HEK293 (cell line): ENCODE measurements around the genes EBI3, UBXN6 and ARRDC5.

- PRO-cap = no peak
- RRBS, 2 experiments = no CpG with 5 or more reads among the region's 15 CpGs
Measured at GRCh38 chr19:4229041-4229667, at the start of gene EBI3. TSS of gene EBI3 (plus strand) at chr19:4229523.

GRCh38 chr19:4318989-4319849 is 14.8 kb downstream of the FSD1 start:
- PRO-cap = no peak
- RRBS, 2 experiments = no CpG with 5 or more reads among the region's 4 CpGs

DNA sequence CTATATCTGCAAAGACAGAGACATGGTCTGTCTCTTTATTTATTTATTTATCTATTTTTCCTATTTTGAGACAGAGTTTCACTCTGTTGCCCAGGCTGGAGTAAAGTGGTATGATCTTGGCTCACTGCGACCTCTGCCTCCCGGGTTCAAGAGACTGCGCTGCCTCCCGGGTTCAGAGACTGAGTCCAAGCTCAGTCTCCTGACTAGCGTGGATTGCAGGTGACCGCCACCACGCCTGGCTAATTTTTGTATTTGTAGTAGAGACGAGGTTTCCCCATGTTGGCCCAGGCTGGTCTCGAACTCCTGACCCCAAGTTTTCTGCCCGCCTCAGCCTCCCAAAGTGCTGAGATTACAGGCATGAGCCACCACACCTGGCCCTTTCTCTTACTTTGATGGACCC is 369 bp upstream of the STAP2 start:
- PRO-cap = no peak
- RRBS, 2 experiments = no CpG with 5 or more reads among the region's 10 CpGs

GRCh38 chr19:4360706-4361892 is 17.7 kb downstream of the MPND start:
- PRO-cap = bidirectional peak, plus-strand start at chr19:4360943, minus-strand start at chr19:4360653; bidirectional peak, plus-strand start at chr19:4361687, minus-strand start at chr19:4361690
- RRBS, 2 experiments = 34 to 51% methylated on average over 4 of the region's 59 CpGs

DNA sequence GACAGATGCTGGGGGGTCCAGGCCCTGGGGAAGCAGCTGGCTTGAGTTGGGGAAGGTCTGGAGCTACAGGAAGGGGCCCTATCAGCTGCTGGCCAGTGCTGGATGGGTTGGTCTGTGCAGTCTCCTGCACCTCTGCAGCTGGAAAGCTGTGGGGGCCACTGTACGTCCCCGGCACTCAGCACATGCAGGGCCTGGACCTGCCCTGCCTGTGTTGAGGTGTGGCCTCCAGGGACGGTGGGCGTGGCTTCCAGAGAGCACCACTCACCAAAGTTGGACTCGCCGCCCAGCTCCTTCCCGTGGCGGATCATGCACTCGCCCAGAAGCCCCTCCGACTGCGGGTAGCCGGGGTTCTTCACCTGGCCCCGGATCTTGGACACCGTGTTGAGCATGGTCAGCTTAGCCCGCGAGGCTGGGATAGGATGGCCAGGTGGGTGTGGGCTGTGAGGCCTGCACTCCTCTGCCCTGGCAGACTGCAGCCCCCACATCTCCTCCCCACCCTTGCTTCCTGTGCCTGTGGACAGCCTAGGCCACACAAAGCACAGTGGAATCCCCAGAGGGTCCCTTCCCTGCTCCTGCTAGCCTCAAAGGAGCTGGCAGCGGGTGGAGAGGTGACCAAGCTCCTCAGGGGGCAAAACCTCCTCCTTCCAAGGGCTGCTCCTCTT is 22.0 kb downstream of the MPND start:
- PRO-cap = no peak
- RRBS, 2 experiments = no CpG with 5 or more reads among the region's 17 CpGs

DNA sequence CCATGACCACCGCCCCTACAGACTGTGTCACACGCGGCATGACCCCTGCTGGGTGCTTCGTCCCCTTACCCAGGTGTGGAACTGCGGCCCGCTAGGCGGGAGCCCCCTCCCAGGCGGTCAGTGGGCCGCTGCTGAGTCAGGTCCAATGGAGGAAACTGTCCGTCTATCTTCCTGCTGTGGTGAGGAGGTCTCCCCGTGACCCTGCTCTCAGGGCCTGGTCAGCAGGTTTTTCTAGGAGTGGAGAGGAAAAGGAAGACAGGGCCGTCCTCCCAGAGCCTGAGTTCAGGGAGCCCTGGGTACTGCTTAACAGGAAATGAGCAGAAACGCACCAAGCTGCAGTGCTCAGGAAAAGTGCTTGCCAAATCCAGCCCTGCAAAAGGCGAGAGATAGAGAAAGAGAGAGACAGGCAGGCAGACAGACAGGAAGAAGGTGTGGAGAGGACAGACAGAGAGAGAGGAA is 10.3 kb downstream of the SH3GL1 start:
- PRO-cap = no peak
- RRBS, 2 experiments = no CpG with 5 or more reads among the region's 14 CpGs

DNA sequence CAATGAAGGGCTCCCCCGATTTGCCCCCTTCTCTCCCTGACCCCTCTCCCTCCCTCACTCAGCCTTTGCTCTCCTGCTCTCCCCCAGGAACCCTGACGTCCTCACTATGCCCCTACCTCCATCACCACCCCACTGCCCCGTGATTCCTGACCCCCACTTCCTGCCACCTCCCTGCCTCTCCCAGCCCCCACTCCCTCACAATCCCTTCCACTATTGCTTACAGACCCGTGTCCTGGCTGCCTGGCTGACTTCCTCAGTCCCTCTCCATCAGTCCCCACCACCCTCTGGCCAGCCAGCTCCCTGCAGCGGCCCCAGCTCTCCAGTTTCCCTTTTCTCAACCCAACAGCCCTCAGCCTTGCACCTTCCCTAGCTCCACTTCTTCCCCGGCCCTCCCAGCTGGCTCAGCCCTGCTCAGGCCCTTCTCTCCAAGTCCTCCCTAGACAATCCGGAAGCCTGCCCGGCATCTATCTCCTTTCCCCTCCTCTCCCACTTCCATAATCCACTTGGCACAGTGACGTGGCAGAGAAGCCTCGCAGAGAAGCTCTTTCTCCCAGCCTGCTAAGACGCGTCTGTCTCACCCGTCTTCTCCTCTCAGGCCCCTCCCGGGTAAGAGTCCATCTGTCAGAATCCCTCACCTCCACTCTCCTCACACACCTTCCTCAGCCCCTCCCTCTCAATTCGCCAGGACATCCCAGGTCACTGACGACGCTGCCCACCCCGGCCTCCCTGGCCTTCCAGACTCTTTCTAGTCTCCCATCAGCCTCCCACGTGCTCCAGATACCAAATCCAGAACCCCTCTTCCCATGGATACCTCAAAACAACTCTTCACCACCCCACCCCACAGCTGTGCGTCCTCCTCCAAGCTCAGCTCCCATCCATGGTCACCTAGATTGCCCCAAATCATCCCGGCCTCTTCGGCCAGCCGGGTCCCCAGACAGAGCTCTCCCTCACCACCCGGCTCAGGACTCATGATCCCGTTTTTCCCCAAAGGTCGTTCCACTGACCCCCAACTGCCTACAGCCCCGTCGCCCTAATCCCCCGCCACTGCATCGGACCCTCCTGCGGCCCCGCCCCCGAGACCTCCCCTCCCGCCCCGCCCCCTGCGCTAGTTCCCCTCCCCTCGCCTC is 989 bp downstream of the UBXN6 start:
- PRO-cap = bidirectional peak, plus-strand start outside the sequence, minus-strand start at position 1,048 of the sequence
- RRBS, 2 experiments = 21 to 39% methylated on average over 2 of the region's 37 CpGs

DNA sequence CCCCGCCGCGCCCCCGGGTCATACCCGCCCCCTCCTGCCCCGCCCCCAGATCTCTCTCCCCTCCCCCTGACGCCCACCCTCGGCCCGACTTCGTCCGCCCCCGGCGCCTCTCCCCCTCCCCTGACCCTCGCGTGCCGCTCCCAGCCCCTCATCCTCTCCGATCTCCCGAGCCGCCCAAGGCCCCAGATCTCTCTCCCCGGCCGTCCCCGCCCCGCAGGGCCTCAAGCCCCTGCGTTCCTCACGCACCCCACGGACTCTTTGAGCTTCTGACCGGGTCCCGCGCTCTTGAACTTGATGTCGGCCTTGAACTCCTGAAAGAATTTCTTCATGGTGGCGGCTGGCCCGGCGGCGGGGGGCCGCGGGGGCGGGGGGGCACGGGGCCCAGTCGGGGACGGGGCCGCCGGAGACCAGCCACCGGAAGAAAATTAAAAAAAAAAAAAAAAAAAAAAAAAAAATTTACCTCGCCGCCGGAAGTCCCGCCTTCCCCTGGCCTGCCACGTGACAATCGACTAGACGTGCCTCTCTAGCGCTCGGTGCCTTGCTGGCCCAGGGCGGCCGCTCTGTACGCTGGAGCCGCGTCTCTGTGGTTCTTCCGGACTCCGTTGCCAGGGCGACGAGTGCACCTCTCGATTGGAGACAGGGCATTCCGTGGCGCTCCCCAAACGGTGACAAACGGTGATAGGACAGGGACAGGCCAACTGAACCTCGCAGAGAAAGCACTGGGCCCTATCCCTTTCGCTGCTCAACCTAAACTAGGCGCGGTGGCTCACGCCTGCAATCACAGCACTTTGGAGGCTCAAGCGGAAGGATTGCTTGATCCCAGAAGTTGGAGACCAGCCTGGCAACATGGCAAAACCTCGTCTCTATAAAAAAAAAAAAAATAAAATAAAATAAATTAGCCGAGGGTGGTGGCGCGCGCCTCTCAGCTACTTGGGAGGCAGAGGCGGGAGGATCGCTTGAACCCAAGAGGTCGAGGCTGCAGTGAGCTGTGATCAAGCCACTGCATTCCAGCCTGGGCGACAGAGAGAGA is at the start of gene UBXN6:
Gene UBXN6, minus strand, starts transcription at position 426 of the 1,030 bp plus-strand sequence.
- PRO-cap = bidirectional peak, plus-strand start at position 151 of the sequence, minus-strand start outside the sequence; bidirectional peak, plus-strand start at position 661 of the sequence, minus-strand start at position 426 of the sequence
- RRBS, 2 experiments = 1 to 2% methylated on average over 23 to 32 of the region's 81 CpGs

GRCh38 chr19:4475138-4475817 is 3.2 kb downstream of the HDGFL2 start:
- PRO-cap = no peak
- RRBS, 2 experiments = no CpG with 5 or more reads among the region's 23 CpGs

GRCh38 chr19:4536640-4537255 is 1.7 kb upstream of the PLIN5 start:
- PRO-cap = no peak
- RRBS, 2 experiments = 66 to 68% methylated on average over 2 of the region's 10 CpGs

- PRO-cap = no peak
- RRBS, 2 experiments = no CpG with 5 or more reads among the region's 17 CpGs
Measured at GRCh38 chr19:4541397-4542021, 1.7 kb upstream of the LRG1 start.

DNA sequence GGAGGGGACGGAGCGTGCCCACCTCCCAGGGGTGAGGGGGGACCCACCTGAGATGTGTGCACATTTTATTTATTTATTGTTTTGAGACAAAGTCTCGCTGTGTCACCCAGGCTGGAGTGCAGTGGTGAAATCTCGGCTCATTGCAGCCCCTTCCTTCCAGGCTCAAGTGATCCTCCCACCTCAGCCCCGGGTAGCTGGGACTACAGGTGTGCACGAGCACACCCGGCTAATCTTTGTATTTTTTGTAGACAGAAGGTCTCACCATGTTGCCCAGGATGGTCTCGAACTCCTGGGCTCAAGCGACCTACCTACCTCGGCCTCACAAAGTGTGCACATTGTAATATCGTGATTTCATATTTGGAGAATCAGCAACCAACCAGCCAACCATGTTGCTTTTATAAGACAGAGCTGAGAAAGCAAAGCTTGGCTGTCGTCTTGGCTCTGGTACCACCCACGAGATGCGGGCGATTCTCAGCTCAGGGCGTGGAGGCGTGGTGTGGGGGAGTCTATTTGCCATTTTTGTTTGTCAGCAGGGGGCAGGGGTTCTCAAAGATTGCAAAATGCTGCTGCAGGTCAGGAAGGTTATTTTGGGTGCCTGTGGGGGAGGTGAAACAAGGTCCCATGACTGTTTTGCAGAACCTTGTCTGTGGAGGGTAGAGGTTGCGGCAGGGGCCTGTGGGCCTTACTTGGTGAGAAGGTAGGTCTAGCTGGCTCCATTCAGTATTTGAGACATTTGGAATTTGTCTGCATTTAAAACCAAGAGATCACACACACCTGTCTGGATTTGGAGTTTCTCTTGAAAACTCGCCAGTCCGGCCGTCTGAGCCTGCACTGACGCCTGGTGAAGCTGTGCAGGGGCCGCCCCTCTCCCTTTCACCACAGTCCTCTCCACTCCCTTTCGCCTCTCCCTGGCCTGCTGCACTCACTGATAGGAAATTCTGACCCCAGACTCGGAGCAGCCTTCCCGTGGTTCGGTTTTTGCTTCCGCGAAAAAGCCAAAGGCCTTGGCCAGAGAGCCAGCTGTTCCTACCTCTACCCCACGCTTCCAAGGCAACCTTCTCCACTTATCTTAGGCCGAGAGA is 15.3 kb downstream of the TNFAIP8L1 start:
- PRO-cap = no peak
- RRBS, 2 experiments = no CpG with 5 or more reads among the region's 31 CpGs

- PRO-cap = no peak
- RRBS, 2 experiments = 84 to 94% methylated on average over 2 of the region's 15 CpGs
Measured at GRCh38 chr19:4657386-4657951, 12.7 kb downstream of the MYDGF start.

DNA sequence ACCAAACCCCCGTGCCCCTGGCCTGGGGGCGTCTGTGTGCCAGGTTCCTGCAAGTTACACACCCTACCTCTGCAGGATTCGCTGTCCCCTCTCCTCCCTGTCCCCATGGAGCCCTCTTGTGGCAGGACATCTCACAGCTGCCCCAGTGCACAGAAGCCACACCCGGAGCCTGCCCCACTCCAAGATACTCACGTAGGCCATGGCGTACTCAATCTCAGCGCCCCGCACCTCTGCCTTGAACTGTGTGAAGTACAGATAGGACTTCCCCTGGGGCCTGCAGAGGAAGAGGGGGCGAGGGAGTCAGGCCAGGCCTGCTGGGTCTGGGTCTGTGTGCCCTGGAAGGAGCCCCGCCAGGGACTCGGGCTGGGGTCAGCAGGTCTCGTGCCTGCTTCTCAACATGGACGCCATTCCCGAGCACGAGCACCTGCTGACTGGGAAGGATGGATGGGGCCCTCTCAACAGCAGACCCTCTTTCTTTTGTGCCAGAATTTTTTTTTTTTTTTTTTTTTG is 9.6 kb downstream of the MYDGF start:
- PRO-cap = no peak
- RRBS, 2 experiments = no CpG with 5 or more reads among the region's 15 CpGs

DNA sequence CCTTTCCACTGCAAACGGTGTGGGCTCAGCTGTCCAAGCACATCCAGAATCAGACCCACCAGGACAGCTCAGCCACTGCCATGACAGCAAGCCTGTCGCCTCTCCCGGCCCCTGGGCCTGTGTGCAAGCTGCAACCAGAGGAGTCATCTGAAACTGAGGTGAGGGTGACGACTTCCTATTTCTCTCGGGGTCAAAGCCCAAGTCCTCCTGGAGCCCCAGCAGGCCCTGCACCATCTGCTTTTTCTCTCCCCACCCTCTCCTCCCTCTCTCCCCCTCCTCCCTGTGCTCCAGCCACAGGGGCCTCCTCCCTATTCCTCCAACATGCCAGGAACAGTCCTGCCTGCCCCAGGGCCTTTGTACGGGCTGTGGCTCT is 23.4 kb upstream of the MYDGF start:
- PRO-cap = no peak
- RRBS, 2 experiments = no CpG with 5 or more reads among the region's 6 CpGs

DNA sequence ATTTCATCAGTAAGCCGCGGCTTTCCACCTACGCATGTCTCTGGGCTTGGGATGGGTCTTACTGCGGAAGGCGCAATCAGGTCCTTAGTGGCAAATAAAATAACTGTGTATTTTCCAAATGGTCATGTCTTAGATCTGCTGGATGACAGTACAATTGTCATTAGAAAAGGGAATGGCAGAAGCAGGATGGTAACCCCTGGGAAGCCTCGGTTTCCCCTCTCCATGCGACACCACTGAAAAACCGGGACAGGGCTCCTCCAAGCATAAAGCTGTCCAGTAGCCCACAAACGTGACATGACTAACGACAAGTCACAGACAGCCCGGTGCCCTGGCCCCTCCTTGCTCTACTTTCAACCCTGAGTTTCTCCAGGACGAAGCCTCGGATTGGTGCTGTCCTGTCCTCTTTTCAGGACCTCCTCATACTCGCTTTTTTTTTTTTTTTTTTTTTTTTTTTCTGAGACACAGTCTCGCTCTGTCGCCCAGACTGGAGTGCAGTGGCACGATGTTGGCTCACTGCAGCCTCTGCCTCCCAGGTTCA is 16.4 kb downstream of the DPP9 start:
- PRO-cap = no peak
- RRBS, 2 experiments = 69 to 81% methylated on average over 4 of the region's 17 CpGs

DNA sequence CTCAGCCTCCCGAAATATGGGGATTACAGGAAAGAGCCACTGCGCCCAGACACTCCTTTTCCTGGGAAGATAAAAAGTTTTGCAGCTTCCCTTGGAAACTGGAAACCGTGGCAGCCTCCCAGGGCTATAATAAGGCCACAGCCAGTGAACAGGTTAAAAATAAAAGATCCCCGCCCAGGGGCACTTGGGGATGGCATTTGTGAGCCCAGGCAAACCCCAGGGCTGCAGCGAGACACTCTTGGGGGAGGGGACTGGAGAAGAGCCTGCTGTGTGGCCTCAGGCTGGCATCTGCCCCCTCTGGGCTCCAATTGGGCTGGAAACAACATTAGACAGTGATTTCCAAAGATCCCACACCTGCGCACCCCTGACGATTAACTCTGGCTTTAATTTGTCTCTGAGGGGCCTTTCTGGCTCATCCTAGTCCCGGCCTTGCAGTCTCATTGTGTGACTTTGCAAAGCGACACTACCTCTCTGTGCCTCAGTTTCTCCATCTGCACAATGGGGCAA is 11.2 kb downstream of the FEM1A start:
- PRO-cap = no peak
- RRBS, 2 experiments = no CpG with 5 or more reads among the region's 9 CpGs

GRCh38 chr19:4814832-4816225 is 16.2 kb downstream of the TICAM1 start:
- PRO-cap = bidirectional peak, plus-strand start at chr19:4815882, minus-strand start at chr19:4815659
- RRBS, 2 experiments = 100% methylated on average over 1 of the region's 35 CpGs; no CpG with 5 or more reads in 1 of the 2 experiments

GRCh38 chr19:4860952-4861767 is 6.3 kb downstream of the PLIN3 start:
- PRO-cap = no peak
- RRBS, 2 experiments = 14 to 23% methylated on average over 4 of the region's 15 CpGs

DNA sequence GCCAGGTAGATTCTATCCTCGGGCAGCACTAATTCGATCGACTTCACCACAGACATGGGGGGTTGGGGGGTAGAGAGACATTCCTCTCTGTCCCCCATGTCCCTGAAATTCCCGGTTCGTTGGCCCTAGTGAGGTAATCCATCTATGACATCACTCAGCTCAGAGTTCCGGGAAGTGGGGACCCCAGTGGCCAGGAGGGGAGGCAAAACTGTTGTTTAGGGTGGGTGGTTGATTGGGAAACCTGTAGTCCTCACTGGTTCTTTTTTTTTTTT is at the start of gene ARRDC5:
Gene ARRDC5, minus strand, starts transcription at position 127 of the 272 bp plus-strand sequence.
- PRO-cap = no peak
- RRBS, 2 experiments = no CpG with 5 or more reads among the region's 6 CpGs